SJSA1 (cell line): ENCODE measurements around a stretch of chr6.

- RAMPAGE, long total RNA, result no peak
Measured at GRCh38 chr6:8667086-8667513, 231.8 kb upstream of the SLC35B3 start.

GRCh38 chr6:8676665-8676983 is 241.3 kb upstream of the SLC35B3 start:
- RAMPAGE, long total RNA, result no peak

DNA sequence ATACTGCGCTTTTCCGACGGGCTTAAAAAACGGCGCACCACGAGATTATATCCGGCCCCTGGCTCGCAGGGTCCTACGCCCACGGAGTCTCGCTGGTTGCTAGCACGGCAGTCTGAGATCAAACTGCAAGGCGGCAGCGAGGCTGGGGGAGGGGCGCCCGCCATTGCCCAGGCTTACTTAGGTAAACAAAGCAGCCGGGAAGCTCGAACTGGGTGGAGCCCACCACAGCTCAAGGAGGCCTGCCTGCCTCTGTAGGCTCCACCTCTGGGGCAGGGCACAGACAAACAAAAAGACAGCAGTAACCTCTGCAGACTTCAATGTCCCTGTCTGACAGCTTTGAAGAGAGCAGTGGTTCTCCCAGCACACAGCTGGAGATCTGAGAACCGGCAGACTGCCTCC is 603.8 kb downstream of the TFAP2A start:
- RAMPAGE, long total RNA, result no peak

GRCh38 chr6:10411398-10411912 is 3.4 kb downstream of the TFAP2A start:
- RAMPAGE, long total RNA, result no peak

DNA sequence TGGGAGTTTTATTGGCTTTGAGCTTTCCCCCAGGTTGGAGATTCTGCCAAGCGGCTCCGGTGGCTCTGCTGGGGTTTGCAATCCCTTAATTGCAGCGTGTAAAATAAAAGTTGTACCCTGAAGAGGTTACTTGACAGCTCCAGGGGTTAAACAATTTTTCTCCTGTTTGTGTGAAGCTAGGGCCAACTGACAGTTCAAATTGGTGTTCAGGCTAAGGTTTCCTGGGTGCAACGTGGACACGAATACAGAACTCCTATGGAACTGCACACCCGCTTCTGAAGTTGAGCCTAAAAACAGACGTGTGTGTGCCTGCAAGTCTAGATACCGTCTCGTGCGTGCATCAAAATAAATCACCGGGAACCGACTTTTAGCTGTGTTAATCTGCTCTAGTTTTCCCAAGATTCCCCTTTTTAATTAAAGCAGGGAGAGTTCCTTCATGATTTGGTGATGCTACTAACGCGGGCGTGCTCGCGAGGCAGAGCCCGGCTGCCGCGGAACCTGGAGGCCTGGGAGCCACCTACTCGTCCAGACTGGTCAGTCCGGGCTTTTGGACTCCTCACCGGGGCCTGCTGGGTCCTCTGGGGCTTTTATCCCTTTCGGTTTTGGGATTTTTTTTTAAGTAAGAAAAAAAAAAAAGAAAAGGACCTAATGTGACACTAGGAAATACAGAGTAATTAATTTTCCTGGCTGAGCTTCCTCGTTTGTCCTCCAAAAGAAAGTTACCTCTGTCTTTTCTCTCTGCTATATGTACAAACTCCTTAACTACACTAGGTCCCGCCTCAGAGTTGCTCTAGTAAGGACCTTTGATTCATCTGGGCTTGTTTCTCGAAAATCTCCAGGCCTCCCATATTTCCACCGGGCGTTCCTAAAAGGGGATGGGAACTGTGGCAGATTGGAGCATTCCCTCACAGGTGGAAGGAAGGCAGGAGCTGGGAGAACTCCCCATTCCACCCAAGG is 1.2 kb upstream of the TFAP2A start:
- RAMPAGE, long total RNA, result no peak

GRCh38 chr6:10420461-10420923 is 5.6 kb upstream of the TFAP2A start:
- RAMPAGE, long total RNA, result no peak

GRCh38 chr6:10527927-10528959 is 7.1 kb downstream of the GCNT2 start:
- RAMPAGE, long total RNA, result no peak

GRCh38 chr6:10576178-10576826 is 55.2 kb downstream of the GCNT2 start:
- RAMPAGE, long total RNA, result no peak

DNA sequence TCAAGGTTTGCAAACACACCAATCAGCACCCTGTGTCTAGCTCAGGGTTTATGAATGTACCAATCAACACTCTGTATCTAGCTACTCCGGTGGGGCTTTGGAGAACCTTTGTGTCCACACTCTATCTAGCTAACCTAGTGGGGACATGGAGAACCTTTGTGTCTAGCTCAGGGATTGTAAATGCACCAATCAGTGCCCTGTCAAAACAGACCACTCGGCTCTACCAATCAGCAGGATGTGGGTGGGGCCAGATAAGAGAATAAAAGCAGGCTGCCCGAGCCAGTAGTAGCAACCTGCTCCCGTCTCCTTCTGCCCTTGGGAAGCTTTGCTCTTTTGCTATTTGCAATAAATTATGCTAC is 5.8 kb upstream of the SMIM13 start:
- RAMPAGE, long total RNA, result no peak

DNA sequence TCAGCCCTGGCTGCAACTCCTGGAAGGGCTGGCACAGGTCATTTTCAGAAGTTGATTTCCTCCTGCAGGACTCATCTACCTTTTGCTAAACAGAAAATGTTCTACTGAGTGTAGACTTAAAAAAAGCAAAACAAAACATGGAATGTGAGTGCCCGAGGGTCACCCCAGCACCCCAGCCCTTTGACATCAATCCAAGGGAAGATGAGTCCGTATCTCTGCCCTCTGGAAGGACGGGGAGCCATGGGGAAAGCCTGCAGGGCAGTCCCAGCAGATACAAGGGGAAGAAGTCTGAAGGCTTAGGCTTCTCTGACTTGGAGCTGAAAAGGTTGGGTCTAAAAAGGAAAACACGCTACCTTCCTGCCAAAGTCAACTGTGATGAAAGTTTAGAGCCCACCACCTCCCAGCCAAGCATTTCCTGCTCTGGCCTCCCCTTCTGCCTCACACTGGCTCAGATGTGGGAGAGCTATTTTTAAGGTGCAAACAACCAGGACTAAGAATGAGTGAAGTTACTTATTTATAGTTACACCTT is 21.4 kb downstream of the NEDD9 start:
- RAMPAGE, long total RNA, result no peak

DNA sequence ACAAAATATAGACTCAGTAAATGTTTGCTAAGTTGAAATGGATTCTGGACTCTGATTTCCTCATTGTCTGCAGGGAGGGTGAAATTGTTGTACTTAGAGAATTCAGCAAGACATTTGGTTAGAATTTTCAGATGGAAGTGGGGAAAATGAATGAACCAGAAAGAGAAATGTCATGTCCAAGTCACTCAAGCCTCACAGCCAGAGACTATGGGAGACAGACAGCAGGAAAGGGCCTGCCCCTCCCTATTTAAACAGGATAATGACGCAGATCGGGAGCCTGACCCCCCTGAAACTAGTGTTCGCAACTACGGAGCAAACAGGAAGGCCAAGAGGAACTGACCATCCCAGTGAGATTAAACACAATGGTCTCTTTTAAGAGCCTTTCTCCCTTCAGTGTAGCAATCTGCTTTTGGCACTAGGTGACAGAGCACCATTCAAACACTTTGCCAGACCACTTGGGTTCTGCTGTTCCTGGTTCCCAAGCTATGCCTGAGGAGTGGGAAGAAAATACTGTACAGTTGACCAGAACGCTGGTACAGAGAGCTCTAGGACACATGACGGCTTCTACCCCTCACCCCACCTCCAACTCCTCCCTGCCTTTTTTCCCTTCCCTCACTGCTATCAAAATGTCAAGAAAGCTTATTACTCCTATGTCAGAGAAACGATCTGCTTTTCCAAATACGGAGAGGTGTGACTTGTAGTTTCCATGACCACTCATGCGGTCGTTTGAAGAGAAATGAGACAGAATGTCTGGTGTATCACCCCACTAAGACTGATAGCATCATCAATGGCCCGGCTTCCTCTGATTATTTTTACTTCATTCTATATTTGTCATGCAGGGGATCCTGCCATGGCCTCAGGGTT is 13.6 kb downstream of the NEDD9 start:
- RAMPAGE, long total RNA, result no peak

- RAMPAGE, long total RNA, result no peak
Measured at GRCh38 chr6:11345570-11345967, 113.1 kb upstream of the NEDD9 start.

GRCh38 chr6:11381318-11382097 is 149.0 kb upstream of the NEDD9 start:
- RAMPAGE, long total RNA, result no peak

- RAMPAGE, long total RNA, result no peak
Measured at GRCh38 chr6:11389477-11390594, 147.7 kb upstream of the TMEM170B start.

GRCh38 chr6:11428629-11429577 is 108.6 kb upstream of the TMEM170B start:
- RAMPAGE, long total RNA, result no peak

- RAMPAGE, long total RNA, result no peak
Measured at GRCh38 chr6:11552390-11552859, 14.9 kb downstream of the TMEM170B start.

DNA sequence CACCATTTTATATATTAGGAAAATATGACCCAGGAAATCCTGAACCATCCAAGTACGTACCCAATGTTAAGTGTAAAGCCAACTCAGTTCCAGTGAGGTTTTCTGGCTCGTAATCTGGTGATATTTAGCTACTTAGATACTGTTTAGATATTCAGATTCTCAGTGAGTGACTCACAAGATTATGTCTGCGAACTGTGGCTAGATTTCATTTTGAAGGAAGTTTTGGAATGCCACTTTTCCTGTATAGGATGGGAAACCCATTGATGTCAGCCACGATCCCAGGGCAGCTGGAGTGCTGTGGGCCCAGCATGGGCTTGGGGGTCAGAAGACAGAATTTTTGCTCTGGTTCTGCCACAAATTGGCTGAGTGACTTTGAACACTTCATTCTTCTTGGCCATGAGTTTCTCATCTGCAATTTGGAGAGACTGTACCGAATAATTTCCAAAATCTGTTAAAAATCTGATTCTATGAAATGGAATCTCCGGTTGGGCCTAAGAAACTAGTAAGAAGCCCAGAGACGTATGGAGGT is 76.4 kb downstream of the TMEM170B start:
- RAMPAGE, long total RNA, result no peak

DNA sequence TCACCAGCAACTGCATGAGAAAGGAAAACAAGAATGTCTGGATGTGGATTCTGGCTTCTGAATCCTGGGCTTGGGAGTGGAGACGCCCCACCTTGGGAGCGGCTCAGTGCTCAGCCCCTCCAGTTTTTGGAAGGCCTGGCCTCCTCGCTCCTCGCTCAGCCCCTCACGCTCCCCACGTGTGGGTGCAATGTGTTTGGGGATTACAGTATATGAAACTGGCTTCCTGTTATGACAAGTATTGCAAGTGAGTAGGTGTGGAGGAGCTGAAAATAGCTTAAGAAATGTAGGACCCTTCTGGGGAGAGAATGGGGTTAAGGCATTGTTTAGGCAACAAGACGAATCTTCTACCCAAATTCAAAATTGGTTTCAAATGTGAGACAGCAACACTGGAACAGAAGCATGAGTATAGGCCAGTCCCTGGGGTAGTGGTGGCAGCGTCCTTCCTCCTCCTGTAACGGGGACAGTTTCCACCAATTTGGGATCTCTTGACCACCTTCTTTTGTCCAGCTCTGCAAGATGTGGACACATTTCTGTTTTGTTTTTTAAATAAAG is 66.9 kb downstream of the ADTRP start:
- RAMPAGE, long total RNA, result no peak

DNA sequence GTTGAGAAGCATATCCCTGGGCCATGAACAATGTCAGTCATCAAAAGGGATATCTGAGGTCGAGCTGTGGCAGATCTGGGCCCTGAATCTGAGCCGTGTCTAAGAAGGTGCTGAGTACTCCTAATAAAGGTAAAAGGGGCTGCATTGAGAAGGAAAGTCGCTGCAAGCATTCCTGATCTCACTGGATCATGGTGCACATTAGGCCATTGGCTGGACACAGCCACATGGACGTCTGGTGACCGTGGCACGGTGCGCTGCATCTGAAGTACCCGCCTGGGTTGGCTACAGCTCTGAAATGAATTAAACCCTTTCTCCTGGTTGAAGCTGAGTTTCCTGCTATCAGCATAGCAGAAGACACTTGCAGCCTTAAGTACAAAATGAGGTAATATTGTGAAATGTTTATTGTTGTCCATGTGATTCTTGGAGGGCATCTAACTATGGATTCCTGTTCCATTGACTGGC is 89.7 kb upstream of the ADTRP start:
- RAMPAGE, long total RNA, result no peak

- RAMPAGE, long total RNA, result no peak
Measured at GRCh38 chr6:12013370-12013550, 1.1 kb downstream of the HIVEP1 start.